ENCODE measurements around a stretch of chr2.

- RRBS: no CpG with 5 or more reads among the region's 8 CpGs
Measured at GRCh38 chr2:202292517-202293469, 27.2 kb downstream of the NOP58 start.

DNA sequence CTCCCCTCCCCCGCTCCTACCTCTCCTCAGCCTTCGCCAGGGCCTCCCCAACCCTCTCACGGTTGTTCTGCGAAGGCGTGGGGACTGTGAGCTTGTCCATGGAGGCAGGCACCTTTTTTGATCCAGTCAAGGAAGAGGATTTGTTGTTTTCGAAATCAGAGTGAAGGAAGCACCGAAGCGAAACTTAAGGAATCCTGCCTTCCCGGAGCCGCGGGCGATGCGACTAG is 557 bp downstream of the BMPR2 start:
- RRBS: no CpG with 5 or more reads among the region's 13 CpGs

DNA sequence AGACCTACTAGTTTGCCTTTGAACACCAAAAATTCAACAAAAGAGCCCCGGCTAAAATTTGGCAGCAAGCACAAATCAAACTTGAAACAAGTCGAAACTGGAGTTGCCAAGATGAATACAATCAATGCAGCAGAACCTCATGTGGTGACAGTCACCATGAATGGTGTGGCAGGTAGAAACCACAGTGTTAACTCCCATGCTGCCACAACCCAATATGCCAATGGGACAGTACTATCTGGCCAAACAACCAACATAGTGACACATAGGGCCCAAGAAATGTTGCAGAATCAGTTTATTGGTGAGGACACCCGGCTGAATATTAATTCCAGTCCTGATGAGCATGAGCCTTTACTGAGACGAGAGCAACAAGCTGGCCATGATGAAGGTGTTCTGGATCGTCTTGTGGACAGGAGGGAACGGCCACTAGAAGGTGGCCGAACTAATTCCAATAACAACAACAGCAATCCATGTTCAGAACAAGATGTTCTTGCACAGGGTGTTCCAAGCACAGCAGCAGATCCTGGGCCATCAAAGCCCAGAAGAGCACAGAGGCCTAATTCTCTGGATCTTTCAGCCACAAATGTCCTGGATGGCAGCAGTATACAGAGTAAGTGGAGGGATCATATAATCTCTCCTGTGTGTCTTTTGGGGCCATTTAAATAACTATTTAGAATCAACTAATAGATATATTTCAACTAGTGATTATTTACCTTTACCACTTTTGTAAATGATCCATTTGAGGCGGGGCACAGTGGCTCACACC is 78.7 kb upstream of the FAM117B start:
- RRBS: no CpG with 5 or more reads among the region's 8 CpGs

- RRBS: no CpG with 5 or more reads among the region's 6 CpGs
Measured at GRCh38 chr2:202885191-202885480, 13.6 kb upstream of the ICA1L start.

DNA sequence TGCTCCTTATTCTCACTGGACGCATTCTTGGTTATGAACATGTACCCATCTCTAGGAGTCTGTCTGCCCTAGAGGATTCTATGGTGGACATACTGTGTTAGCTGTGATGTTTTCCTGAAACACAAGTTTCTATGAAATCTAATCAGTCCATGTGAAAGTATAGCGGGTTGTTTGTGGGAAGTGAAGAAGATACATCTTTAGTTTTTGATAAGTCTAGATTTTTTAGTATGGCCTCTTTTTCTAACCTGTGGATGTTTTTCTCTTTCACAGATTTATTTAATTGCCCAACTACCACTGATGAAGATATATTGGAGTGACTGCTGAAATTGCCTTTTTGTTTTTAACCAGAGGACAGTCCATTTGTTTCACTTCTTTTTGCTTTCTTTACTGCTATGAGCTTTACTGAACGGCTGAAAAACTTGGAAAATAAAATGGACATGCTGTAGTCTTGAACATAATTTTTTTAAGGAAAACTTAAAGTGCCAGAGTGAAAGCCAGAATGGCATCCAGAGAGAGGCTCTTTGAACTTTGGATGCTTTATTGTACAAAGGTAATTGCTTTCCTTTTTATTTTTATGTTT is 1.3 kb downstream of the NBEAL1 start:
- RRBS: no CpG with 5 or more reads among the region's 3 CpGs

- RRBS: no CpG with 5 or more reads among the region's 4 CpGs
Measured at GRCh38 chr2:203707482-203707865, 1.0 kb downstream of the CD28 start.

DNA sequence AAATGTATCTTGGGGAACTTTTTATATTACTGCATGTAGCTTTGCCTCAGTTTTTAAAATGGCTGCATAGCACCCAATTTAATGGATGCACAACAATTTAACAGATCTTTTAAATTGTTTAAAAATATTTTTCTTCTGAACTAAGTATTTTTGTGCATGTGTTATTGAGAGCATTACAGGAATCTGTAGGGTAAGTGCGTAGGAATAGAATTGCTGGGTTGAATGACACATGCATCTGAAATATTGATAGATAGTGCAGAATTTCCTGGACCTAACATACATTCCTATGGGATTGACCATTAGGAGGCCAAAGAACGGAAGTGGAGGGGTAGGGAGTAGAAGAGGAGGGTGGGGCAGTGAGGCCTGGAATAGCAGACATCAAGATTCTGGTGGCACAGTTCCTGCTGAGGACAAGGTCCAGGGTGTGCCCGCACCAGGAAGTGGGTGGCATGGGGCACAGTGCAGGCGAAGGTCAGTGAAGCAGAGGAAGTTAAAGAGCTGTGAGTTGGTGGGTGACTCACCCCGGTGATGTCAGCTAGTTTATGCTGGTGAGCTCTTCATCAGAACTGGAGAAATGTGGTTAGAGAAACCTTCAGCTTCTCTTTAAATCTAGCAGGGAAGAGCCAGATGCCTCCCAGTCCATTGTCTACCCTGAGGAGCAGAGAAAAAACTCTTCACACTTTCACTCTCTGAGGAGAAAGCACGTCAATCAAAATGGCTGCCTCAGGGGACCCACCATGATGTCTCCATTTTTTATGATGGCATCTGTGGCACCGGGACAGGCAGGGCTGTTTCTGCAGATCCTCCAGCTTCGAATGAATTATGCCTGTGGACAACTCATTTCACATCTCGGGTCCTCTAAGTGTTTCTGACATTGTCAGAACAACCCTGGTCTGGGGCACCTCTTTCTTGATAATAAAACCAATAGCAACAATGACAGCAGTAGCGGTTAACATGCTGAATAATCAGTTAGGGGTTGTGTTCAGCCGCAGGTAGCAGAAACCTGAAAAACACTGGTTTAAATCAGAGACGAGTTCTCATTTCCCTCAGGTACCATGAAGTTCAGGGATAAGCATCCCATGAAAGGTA is 55.9 kb upstream of the CTLA4 start:
- RRBS: no CpG with 5 or more reads among the region's 12 CpGs

DNA sequence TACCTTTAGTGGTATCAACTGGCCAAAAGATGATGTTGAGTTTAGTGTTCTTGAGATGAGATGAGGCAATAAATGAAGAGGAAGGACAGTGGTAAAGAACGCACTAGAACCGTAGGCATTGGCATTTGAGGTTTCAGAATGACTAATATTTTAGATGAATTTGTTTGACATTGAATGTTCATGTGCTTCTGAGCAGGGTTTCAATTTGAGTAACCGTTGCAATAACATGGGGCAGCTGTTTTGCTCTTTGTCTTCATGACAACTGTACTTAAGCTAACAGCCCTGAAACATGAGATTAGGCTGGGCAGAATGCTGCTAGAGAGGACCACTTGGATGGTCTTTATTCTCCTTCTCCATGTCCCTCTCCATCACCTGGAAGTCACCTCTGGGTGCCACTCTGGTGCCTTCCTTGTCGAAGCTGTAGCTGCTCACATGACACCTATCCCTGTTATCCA is 4.0 kb downstream of the CTLA4 start:
- RRBS: no CpG with 5 or more reads among the region's 4 CpGs

GRCh38 chr2:203933887-203934712 is 2.5 kb upstream of the ICOS start:
- RRBS: no CpG with 5 or more reads among the region's 6 CpGs

GRCh38 chr2:204321924-204322222 is 223.4 kb upstream of the PARD3B start:
- RRBS: no CpG with 5 or more reads among the region's 2 CpGs

DNA sequence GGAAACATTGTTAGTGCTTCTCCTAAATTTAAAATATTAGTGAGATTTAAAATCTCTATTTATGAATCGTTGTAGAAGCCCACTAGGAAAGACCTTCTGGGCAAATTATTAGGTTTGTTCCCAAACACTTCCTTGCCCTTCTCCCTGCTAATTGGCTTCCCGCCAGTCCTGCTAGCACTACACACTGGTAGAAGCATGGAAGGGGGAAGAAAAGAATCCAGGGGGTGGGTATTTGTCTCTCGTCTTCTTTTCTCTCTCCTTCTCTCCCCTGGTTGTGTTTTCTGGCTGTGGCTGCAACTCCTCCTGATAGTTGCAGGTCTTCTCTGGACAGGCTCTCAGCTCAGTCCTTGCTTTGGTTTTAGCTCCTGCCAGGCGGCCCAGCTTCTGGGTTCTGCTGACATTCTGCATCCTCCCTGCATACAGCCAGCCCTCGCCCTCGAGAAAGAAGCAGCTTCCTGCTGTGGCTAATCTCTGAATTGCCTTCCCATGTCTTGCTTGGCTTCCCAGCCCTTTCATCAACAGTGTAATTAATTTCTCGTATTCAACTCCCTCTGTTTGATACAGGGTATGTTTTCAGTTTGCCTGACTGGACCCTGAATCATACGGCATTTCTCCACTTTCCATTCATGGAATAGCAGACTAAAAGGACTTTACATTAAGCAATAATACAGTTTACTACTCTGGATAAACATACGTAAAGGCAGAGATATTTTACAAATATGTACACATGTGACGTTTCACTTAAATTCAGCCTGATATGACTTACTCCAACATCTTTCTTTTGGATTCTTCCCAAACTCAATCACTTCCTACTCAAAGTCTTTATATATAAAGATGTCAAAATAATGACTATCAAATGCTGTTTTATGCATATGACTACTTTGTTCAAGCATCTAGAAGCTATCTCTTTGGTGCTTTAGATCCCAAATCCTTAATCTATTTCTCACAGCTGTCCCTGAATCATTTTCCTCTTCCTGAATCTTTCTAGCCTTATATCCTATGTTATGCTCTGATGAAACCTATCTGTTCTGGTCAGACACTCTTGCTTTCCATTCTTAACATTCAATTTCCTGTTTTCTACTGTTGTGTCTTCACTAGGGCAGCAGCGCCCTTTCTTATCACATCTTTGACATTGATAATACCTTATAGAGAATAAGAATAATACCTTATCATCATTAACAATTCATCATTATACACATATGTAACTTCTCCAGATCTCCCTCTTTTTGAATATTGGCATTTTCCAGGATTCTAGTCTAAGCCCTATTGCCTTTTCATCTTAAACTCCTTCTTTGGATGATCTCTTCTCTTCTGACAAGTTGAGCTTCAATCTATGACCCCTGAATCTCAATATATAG is 6.6 kb upstream of the PARD3B start:
- RRBS: no CpG with 5 or more reads among the region's 11 CpGs

DNA sequence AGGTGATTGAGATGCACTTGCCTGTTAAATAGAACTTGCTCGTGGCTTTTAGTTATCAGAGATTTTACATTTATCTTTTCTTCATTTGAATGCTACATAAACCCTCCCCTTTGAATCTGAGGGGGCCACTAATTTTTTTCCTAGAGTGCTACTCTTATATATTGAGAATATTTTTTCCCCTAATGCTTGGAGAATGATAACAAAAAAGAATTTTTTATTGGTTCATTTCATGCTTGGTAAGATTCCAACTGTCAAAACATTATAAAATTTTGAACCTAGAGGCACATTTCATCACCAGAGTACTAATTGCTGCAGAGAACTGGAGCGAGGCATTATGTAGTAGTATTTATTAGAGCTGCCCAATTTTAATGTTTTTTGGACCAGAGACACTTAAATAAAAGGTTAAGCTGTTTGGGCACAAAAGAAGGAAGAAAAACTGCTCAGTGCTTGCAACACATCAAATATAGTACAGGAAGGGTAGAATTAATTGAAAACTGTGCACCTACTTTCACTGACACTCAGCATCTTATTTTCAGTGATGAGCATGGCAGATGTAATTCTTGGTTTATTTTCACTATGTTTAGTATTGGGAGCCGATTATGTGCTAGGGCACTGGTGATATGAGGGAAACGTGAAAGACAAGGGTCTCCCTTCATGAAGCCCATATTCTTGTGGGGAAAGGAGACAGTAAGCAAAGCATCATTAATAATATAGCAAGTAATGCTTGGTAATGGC is 159.5 kb downstream of the PARD3B start:
- RRBS: no CpG with 5 or more reads among the region's 4 CpGs

DNA sequence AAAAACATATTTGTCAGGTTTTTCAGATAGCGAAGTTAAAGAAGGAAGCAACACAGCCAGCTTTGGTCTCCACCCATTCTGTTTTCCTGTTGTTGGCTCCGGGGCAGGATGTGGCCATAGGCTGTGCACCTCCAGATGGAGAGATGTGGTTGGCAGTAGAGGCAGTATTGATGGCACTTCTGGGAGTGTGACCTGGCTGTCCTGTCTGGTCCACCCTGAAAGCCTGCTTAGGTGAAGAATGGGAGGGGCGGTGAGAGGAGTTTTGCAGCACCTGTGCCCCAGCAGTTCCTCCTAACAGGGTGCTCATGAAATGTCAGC is 422.4 kb downstream of the PARD3B start:
- RRBS: no CpG with 5 or more reads among the region's 3 CpGs

DNA sequence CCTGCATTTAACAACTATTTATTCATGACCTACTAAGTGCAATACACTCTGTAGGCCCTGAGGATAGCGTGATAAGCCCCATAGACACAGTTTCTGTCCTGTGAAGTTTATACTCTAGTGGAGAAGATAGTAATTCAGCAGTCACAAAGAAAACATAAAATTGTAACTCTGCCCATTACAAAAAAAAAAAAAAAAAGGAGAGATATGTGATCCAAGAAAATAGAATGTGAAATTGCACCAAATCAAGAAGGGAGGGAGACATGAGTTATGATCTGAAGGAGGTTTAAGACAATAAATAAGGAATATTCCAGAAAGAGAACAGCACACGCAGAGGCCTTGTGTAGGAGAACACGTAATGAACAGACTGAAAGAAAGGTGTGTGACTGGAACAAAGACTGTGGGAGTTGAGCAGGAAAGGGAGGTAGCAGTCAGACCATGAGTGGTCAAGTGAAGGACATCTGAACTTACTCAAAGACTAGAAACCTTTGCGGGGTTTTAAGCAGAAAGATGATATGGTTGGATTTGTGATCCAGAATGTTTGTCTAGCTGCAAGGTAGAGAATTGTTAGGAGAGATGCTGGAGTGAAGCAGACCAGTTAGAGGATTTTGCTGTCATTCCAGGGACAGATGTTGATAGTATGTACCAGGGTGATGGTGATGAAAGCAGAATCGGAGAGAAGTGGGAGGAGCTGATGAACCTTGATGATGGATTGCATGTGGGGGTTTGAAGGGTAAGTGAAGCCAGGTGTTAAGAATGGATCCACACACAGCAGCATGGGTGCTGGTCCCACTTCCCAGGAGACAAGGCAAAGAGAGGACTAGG is 116.4 kb upstream of the NRP2 start:
- RRBS: no CpG with 5 or more reads among the region's 5 CpGs

- RRBS: 3% methylated on average over 10 of the region's 30 CpGs
Measured at GRCh38 chr2:205681421-205682110, 735 bp upstream of the NRP2 start.

GRCh38 chr2:205754844-205755180 is 72.5 kb downstream of the NRP2 start:
- RRBS: no CpG with 5 or more reads among the region's 6 CpGs

- RRBS: no CpG with 5 or more reads among the region's 14 CpGs
Measured at GRCh38 chr2:205988986-205989908, 96.7 kb downstream of the INO80D start.

GRCh38 chr2:206158856-206159238 is 397 bp downstream of the NDUFS1 start:
- RRBS: no CpG with 5 or more reads among the region's 18 CpGs

DNA sequence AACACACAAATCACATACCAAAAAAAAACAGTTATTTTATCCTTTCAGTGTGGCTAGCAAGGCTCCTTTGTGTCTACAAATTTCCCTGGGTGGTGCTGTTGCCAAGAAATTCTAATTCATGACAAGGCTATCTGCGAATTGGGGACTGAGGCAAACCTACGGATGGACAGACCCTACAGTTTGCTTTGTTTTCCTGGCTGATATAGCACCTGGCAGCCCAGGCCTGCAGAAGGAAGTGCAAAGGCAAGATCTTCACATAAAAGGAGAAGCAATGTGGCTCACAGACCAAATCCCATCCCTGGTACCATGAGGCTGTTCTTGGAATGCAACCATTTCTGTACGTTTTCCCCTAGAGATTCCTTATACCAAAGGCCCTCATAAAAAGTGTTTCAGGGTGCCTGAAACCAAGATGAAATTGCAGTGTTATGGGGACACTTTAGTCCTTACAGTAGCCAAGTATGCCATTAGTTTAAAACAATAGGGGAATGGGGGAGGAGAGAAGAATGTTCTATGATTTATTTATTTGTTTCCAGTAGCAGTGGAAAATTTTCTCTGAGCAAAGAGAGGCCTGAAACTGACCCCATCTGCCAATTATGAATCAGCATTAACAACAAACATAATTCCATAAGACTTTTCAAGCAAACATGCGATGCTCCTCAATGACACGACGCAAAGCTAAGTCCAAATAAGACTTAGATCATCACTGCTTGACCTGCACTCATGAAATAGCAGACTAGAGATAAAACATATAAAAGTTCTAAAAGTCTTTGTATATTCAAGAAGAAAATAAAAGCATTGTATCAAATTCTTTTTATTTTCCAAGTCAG is 4.2 kb downstream of the KLF7 start:
- RRBS: no CpG with 5 or more reads among the region's 6 CpGs

- RRBS: 2% methylated on average over 7 of the region's 27 CpGs
Measured at GRCh38 chr2:207164499-207165353, 1.0 kb downstream of the KLF7 start.

Data from zone of skin (tissue), 1 donor.